T-cell (primary cell): ENCODE results near the gene GNG8.

DNA sequence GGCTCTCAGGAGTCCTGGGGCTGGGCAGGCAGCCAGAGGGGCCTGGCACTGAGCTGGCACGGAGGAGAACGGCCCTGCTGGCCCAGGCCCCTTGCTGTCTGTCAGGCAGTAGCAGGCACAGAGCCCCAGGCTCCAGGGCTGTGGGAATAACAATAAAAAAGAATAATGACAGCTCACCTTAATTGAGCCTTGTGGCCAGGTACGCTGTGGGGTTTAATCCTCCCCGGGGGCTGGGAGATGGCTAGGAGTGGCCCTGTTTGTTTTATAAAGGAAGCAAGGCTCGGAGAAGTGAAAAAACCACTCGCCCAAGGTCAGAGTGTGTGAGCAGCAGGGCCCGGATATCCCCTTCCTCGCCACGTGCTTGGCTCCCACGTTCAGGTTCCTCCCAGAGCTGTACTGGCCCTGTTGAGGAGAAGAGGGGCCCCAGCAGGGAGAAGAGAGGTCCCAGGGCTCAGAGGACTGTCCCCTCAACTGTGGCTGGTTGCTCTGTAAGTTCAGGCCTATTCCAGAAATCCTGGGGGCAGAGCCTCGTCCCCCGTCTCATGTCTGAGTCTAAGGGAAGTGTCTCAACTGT is 3.7 kb downstream of the PPP5C start:
- PRO-cap, 7 experiments, result no peak in any of the 7 experiments

DNA sequence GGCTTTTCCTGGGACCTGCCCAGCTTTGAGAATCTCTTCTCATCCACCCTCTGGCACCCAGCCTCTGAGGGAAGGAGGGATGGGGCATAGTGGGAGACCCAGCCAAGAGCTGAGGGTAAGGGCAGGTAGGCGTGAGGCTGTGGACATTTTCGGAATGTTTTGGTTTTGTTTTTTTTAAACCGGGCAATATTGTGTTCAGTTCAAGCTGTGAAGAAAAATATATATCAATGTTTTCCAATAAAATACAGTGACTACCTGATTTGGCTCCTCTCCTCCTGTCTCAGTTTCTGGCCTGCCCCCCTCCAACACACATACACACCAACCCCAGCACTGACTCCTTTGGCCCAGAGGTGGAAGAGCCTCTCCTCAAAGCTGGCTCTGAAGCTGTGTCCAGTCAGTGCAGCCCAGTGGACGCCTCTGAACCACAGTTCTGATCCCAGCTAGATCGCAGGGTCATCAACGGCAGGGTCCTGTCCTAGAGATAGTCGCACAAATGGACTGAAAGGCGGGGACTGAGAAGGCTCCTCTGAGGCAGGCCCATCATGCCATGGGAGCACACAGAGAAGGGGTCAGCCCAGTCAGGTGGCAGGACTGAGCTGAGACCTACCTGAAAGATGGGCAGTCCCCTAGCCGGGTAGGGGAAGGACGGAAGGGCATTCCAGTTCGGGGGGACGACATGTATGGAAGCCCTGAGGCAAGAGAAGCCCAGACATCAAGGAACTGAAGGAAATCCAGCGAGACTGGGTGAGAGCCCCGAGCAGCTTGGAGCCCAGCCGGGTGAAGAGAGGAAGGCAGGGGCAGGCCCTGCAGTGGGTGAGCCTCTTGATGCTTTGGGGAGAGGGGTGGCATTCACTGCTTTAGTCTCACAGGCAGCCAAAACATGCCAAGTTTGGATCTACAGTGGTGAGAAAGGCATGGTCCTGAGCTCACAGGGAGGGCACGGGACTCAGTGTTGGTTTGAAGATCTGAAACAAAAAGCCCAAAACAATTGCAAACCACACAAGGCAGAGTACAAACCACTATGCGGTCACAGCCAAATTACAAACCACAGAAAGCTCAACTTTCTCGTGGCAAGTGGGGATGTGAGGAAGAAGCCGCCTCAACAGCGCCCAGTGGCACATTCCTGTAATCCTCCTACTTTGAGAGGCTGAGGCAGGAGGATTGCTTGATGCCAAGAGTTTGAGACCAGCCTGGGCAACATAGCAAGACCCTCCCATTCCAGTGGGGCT is 9.8 kb downstream of the CALM3 start:
- PRO-cap, 7 experiments, result no peak in any of the 7 experiments

GRCh38 chr19:46612002-46612592 is 11.0 kb downstream of the CALM3 start:
- PRO-cap, 7 experiments, result peak in 2 of 7 experiments; most common plus-strand start chr19:46612392 (in 1); most common minus-strand start chr19:46612233 (in 1)

- PRO-cap, 7 experiments, result peak in 1 of 7 experiments; most common plus-strand start chr19:46614395 (in 1)
Measured at GRCh38 chr19:46614195-46614448, 10.8 kb downstream of the PTGIR start.

GRCh38 chr19:46635846-46636901 is at the start of gene GNG8:
Gene GNG8, minus strand, starts transcription at chr19:46636202.
- PRO-cap, 7 experiments, result peak in 1 of 7 experiments; most common minus-strand start chr19:46636169 (in 1)

- PRO-cap, 7 experiments, result no peak in any of the 7 experiments
Measured at GRCh38 chr19:46700761-46701325, 16.1 kb downstream of the PRKD2 start.

GRCh38 chr19:46710563-46711430 is 6.1 kb downstream of the PRKD2 start:
- PRO-cap, 7 experiments, result no peak in any of the 7 experiments

DNA sequence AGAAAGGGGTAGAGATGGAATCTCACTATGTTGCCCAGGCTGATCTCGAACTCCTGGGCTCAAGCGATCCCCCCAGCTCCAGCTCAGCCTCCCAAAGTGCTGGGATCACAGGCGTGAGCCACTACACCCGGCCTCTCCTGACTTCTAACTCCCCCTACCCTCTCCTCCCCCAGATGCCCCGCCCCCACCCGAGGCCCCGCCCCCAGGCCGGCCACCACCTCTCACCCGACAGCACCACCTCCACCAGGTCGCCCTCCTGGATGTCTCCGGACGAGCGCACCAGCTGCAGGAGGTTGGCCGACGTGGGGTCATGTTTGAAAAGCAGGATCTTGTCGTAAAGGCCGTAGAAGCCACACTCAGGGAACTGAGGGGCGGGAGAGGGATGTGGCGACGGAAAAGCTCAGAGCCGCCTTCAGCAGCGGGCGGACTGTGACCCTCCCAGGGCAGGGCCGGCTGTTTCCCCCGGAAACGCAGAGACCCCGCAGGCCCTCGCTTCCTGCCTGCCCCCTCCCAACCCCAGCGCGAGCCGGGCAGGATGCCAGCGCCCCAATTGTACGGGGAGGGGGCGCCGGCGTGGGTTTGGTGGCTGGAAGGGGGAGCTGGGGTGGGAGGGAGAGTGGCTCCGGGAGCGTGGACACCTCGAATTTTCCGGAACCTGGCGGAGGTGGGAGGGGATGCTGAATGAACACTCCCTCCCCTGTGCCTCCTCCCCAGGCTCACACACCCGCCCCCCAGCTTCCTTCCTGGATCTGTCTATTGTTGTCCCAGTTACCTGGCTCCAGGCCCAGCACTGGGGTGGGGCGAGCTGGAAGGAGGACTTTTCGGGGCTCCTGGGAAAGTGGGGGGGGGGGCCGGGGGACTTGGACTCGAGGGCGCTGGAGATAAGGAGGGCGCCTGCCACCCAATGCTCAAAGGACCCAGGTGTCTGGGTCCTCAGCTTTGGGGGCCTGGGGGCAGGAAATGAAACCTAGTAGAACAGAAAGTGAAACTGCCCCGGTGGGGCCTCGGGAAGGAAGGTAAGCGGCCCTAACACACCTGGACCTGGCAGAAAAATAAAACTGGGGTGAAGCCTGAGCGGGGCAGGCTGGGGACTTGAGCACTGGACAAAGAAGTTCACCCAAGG is 2.9 kb downstream of the PRKD2 start:
- PRO-cap, 7 experiments, result peak in 6 of 7 experiments; most common plus-strand start position 986 of the sequence (in 6); most common minus-strand start position 906 of the sequence (in 6)

- PRO-cap, 7 experiments, result no peak in any of the 7 experiments
Measured at GRCh38 chr19:46732815-46733663, 12.8 kb upstream of the FKRP start.

DNA sequence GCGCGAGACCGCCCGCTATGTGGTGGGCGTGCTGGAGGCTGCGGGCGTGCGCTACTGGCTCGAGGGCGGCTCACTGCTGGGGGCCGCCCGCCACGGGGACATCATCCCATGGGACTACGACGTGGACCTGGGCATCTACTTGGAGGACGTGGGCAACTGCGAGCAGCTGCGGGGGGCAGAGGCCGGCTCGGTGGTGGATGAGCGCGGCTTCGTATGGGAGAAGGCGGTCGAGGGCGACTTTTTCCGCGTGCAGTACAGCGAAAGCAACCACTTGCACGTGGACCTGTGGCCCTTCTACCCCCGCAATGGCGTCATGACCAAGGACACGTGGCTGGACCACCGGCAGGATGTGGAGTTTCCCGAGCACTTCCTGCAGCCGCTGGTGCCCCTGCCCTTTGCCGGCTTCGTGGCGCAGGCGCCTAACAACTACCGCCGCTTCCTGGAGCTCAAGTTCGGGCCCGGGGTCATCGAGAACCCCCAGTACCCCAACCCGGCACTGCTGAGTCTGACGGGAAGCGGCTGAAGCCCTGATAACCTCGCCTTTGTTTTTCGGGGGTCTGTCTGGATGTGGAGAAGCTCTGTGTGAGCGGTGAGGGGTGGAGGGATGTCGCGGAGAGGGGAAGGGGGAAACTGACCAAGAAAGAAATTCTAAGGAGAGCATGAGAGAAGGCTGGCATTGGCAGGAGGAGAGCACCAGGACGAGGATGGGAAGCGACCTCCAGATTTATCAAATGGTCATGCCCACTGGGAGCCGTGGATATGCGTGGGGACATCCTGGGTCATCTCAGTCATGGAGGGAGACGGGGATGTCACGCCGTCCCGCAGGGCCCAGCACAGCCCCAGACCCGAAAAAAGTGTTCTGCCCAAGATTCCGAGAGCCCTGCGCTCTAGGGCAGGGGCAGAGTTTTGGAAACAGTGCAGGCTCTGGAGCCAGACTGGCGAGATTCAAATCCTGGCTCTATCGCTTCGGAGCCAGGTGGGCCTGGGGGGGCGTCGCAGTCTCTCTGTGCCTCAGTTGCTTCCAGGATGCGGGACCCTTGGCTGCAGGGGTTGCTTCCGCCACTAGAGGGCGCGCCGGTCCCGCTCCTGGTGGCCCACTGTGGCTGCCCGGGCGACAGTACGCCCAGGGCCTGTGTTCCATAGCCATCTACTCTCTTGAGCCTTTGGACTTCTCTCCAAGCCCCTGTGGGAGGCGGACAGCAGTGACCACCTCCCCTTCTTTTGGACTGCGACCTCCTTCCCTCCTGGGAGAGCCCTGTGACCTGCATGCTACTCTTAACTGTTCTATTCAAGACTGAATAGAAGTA is 10.6 kb upstream of the STRN4 start:
- PRO-cap, 7 experiments, result no peak in any of the 7 experiments

- PRO-cap, 7 experiments, result no peak in any of the 7 experiments
Measured at GRCh38 chr19:46885249-46885995, 24.6 kb downstream of the ARHGAP35 start.

- PRO-cap, 7 experiments, result no peak in any of the 7 experiments
Measured at GRCh38 chr19:46943687-46943964, 76.0 kb upstream of the NPAS1 start.

- PRO-cap, 7 experiments, result no peak in any of the 7 experiments
Measured at GRCh38 chr19:47002941-47004225, 16.3 kb upstream of the NPAS1 start.

GRCh38 chr19:47158213-47158809 is 27.7 kb downstream of the SAE1 start:
- PRO-cap, 7 experiments, result no peak in any of the 7 experiments

DNA sequence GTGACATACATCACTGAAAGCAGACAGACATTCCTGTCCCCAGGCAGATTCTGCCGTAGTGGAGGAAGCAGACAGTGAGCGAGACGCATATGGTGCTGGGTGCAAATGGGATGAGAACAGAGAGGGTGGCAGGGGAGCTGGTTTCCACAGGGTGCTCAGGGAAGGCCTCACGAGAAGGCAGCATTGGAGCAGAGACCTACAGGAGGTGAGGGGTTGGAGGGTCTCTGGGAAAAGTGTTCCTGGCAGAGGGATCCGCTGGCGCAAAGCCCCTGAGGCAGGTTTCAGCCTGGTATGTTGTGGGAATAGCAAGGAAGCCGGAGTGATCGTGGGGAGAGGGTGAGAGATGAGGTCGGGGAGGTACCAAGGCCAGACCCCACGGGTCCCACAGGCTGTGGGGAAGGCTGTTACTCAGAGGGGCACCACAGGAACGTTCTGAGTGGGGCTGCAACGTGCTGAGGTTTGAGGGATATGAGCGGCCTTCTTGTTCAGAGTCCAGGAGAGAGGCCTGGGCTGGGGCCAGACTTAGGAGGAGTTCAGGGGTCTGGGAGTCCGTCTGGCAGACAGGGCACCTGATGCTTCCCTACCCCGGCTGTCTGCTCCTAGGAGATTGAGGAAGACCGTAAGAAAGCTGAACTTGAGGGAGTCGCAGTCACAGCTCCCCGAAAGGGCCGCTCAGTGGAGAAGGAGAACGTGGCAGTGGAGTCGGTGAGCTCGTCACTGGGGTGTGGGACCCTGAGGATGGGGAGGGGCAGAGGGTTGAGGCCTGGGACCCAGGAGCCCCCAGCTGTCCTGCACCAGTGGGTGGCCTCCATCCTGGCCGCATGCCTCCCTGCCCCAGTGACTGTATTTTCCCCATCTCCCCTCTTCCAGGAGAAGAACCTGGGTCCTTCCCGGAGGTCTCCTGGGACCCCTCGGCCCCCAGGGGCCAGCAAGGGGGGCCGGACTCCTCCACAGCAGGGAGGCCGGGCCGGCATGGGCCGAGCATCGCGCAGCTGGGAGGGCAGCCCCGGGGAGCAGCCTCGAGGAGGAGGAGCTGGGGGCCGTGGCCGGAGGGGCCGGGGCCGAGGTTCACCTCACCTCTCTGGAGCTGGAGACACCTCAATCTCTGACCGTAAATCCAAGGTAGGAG is 3.8 kb downstream of the CCDC9 start:
- PRO-cap, 7 experiments, result peak in 1 of 7 experiments; most common plus-strand start position 1,019 of the sequence (in 1); most common minus-strand start position 898 of the sequence (in 1)

DNA sequence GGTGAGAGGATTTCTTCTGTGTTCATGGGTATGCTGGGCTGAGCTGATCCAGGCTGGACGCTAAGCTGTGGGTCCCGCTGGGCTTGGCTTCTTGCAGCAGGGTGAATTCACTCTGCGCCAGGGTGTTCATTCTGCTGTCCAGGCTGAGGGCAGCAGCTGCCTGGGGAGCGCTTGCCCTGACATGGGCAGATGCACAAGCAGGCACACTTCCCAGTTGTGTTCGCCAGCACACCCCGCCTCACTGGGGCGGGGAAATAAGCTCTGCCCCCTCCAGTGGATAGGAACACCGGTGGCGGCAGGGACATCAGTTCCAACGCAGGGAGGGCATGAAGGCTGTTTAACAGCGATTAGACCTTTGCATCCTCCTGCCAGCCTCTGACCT is 7.3 kb upstream of the INAFM1 start:
- PRO-cap, 7 experiments, result no peak in any of the 7 experiments

- PRO-cap, 7 experiments, result no peak in any of the 7 experiments
Measured at GRCh38 chr19:47446909-47448048, 24.4 kb downstream of the SLC8A2 start.

GRCh38 chr19:47485136-47485790 is 1.2 kb upstream of the KPTN start:
- PRO-cap, 7 experiments, result no peak in any of the 7 experiments

GRCh38 chr19:47497609-47498199 is 13.7 kb upstream of the KPTN start:
- PRO-cap, 7 experiments, result no peak in any of the 7 experiments

GRCh38 chr19:47540794-47541157 is 25.9 kb upstream of the NAPA start:
- PRO-cap, 7 experiments, result no peak in any of the 7 experiments